Hematopoietic multipotent progenitor cell (in vitro differentiated cells): ENCODE results near the genes GPR135, JKAMP and RTN1.

GRCh38 chr14:57412326-57412959 is 22.1 kb downstream of the NAA30 start:
- CAGE, long polyA plus RNA: no peak

DNA sequence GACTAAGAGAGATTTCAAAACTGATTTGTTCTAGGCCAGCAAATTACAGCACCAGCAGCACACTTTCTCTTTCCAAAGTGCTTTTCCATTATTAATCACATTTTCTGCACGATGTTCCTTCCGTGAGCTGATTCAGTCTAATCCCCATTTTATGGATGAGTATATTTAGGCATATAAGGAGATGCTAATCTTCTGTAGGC is 163.3 kb downstream of the SLC35F4 start:
- CAGE, long polyA plus RNA: no peak

- CAGE, long polyA plus RNA: no peak
Observed at GRCh38 chr14:58331046-58331550, 32.7 kb downstream of the ARID4A start.

DNA sequence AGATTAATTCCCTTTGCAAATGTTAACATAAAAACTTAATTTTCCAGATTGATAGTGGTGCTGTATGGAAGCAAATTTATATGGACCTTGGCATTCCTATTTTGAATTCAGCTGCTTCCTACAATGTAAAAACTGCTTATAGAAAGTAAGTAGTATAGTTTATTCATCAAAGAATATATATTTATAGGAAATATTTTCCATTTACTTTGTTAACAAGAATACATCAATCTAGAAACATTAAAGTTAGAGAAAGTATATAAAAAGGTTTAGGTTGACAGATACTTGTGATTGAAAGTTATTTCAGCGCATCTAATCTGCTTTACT is 48.6 kb downstream of the ARID4A start:
- CAGE, long polyA plus RNA: no peak

DNA sequence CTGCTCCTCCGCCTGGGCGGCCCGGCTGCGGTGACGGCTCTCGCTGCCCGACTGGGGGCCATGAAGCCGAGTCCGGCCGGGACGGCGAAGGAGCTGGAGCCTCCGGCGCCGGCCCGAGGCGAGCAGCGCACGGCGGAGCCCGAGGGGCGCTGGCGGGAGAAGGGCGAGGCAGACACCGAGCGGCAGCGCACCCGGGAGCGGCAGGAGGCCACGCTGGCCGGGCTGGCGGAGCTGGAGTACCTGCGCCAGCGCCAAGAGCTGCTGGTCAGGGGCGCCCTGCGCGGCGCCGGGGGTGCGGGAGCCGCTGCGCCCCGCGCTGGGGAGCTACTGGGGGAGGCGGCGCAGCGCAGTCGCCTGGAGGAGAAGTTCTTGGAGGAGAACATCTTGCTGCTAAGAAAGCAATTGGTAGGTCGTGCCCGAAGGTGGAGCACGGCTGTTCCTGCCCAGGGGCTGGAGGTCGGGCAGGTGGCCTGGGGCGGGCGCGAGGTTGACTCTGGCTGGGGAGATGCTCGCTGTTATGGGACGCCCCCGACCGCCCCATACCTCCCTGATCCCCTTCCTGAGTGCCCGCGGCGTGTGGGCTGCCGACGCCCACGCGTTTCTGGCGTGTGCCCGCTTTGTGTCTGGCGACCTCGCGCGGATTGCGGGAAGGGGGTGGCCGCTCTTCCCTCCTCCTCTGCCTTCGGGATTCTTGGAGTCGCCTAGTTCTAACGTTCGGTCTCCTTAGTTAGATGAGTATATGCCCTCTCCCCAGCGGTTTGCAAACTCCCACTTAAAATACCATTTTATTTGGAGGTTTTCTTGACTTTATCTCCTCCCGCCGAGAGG is 595 bp downstream of the DACT1 start:
- CAGE, long polyA plus RNA: no peak

DNA sequence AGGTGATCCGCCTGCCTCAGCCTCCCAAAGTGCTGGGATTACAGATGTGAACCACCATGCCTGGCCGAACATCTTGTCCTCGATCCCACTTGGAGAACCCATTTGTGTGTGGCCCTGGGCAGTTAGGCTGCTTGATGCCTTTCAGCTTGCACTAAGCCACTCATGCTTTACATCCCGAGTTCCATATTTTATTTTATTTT is 85.7 kb downstream of the DACT1 start:
- CAGE, long polyA plus RNA: no peak

DNA sequence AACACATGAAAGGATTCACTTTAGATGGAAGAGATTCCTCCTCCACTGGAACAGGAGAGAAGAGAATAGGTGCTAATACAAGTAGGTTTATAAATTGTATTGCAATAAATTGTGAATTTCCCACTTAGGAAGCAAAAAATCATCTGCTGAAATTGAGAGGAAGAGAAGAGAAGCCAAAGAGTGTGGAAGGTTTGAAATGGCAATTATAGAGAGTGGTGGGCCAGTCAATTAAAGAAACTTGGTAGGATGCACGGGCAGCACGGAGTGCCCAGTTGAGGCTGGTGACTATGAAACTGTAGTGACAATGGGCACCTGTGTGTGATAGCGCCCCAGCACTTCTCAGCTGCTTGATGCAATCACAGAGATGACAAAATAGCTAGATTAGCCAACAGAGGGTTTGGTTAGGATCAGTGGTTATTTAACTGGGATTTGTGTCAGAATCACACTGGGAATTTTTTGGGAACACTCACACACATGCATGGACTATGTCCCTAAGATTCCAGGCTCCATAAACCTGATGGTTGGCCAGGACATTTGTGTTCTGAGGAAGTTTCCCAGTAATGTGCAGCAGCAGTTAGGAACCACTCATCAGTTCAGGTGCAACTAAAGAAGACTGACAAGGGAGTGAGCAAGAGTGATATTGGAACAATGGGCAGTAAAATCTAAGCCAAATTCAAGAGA is 51.3 kb upstream of the DAAM1 start:
- CAGE, long polyA plus RNA: no peak

- CAGE, long polyA plus RNA: no peak
Observed at GRCh38 chr14:59424588-59425255, 40.5 kb downstream of the GPR135 start.

DNA sequence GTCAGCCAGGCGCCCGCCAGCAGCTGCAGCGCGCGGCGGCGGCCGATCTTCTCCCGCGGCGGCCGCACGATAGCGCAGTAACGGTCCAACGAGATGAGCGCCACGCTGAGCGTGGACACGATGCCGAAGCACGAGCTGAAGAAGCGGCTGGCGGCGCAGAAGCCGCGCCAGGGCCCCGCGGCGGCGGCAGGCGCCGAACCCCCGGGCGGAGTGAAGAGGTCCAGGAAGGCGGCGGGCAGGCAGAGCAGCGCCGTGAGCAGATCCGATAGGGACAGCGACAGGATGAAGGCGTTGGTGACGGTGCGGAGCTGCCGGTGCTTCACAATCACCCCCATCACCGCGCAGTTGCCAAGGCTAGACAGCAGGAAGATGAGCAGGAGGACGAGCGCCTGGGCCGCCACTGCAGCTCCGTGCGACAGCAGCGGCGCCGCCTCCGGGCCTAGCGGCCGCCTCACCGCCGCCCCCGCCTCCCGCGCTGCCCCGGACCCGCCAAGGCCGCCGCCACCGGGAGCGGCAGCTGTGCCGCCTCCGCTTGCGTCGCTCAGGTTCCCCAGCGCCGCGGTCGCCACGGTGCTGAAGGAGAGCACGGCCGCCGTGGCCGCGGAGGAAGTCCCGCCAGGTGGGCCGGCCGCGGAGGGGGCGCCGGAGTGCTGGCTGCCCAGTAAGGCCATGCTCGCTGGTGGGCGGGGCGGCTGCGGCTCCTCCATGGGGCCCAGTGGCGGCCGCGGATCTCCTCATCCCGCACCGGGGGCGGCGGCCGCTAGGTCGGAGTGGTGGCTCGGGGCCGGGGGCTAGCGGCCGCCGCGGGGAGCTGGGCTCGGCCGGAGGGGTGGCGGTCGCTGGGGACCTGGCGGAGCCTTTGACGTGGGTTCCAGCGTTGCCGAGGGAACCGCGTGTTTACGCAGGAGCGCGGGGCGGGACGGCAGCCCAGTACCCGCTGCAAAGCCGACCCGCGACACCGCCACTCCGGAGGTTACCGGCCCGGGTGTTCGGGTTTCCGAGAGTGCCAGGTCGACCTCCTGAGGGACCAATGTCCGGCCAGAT is at the start of gene GPR135:
GPR135 (minus strand) TSS at position 861 of the 1,044 bp plus-strand sequence.
- CAGE, long polyA plus RNA: no peak

- CAGE, long polyA plus RNA: start-site peak on the minus strand at chr14:59484355-59484389, 387 reads; start-site peak on the plus strand at chr14:59484508-59484558, 102 reads
Observed at GRCh38 chr14:59484237-59485335, at the start of gene JKAMP. JKAMP (plus strand) TSS chr14:59484517.

- CAGE, long polyA plus RNA: start-site peak on the minus strand at chr14:59870768-59870780, 13 reads
Observed at GRCh38 chr14:59870208-59871297, at the start of gene RTN1. RTN1 (minus strand) TSS chr14:59870776.

GRCh38 chr14:59919486-59920674 is 49.3 kb upstream of the RTN1 start:
- CAGE, long polyA plus RNA: no peak

GRCh38 chr14:60272891-60273780 is 24.1 kb downstream of the PPM1A start:
- CAGE, long polyA plus RNA: no peak

DNA sequence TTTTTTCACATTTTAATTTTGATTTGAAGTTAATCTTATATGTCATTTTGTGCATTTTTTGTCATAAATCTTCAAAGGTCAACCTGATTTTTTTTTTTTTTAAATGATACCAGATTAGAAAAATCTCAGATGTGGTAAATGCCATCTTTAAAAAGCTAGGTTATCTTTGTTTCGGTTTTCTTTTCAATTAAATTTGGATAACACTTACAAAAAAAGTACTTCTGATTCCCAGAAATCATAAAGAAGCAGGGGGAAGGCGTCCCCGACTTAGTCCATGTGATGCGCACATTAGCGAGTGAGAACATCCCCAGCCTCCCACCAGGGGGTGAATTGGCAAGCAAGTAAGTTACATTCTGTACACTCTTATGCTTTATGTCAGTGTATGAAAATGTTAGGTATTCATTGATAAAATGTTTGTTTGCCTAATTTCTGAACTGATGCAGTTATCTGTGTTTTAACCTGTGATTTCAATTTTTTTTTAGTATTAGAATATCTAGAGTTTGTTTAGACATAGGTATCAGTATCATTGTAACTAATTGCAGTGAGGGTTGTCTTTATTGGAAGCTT is 40.6 kb downstream of the PPM1A start:
- CAGE, long polyA plus RNA: no peak

GRCh38 chr14:60646930-60647543 is 2.2 kb downstream of the SIX1 start:
- CAGE, long polyA plus RNA: no peak

- CAGE, long polyA plus RNA: no peak
Observed at GRCh38 chr14:60652755-60653474, 3.6 kb upstream of the SIX1 start.

DNA sequence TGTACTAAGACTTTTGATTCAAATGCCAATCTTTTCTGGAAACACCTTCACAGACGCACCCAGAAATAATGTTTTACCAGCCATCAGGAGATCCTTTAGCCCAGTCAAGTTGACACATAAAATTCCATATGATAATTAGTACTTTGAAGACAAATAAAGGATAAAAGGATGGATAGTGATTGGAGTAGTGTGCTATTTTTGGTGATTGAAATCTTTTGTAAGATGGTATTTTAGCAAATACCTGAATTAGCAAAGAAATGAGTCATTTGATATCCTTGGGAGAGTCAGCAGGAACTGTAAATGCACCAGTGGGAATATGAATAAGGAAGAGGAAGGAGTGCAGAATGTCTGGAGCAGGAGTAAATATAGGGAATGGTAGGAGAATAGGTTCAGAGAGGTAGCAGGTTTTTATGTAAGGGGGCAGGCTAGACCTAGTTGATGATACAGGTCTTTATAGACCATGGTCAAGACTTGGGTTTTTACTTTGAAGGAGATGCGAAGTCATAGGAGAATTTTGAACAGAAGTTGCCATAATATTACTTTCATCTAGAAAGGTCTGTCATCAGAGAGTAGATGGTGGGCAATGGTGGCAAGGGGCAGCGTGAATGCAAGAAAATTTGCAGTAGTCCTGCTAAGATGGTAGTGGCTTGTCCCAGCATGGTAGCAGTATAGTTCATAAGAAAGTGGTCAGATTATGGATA is 74.9 kb downstream of the TRMT5 start:
- CAGE, long polyA plus RNA: no peak

- CAGE, long polyA plus RNA: no peak
Observed at GRCh38 chr14:61125930-61126600, 145.0 kb downstream of the SLC38A6 start.

GRCh38 chr14:61279866-61280872 is 969 bp downstream of the TMEM30B start:
- CAGE, long polyA plus RNA: no peak

- CAGE, long polyA plus RNA: no peak
Observed at GRCh38 chr14:61386128-61386594, 64.8 kb downstream of the PRKCH start.